UCH-1 (cell line): ENCODE results near the genes KLHL14, ASXL3, DTNA and GALNT1.

GRCh38 chr18:32714421-32714692 is 58.5 kb downstream of the KLHL14 start:
- RRBS = no CpG with 5 or more reads among the region's 2 CpGs

- RRBS = no CpG with 5 or more reads among the region's 15 CpGs
Measured at GRCh38 chr18:32772829-32773564, at the start of gene KLHL14. KLHL14 (minus strand) TSS chr18:32773023.

GRCh38 chr18:33577540-33578707 is at the start of gene ASXL3:
ASXL3 (plus strand) TSS chr18:33578219.
- RRBS = 2% methylated on average over 13 of the region's 125 CpGs

DNA sequence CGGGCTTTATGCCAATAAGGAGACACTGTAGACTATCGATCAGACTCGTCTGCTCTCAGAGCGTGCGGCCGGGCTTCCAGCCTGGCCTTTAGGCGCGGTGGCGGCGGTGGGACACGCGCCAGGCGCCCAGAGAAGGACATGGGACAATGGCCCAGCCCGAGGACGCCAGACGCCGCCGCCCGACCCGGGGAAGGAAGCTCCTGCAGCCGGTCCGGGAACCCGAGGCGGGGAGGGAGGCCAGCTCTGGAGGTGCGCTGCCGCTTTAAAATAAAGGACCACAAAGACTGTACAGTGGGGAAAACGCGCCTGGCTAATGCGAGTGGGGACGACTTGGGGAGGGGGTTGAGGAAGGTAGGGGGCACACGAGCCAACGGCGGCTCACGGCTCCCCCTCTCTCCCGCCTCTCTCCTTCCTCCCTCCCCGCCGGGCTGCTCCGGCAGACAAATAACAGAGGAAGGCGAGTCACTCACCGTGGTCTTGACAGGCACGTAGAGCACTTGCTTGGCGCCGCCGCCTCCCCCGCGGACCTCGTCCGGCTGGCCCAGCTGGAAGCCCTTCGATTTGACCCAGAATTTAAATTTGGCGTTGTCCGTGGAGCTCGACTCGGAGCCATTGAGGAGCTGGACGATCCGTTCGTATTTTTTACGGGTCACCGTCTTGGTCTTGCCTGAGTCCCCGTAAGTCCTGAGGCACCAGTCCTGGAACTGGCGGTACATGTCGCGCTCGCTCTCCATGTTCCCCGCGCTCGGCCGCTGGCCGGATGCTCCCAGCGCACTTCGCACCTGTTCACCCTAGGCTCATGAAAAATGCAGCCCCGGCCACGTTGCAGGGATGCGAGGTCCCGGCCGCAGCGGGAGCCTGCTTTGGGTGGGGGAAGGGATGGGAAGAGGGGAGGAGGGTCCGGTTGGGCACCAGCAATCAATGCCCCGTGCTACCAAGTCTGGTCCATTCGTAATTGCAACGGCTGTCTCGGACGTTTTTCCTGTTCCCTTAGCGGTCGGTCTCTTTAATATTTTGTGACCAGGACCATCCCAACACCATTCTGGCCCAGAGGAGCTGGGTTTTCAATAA is 1.9 kb downstream of the NOL4 start:
- RRBS = 2% methylated on average over 16 of the region's 84 CpGs

- RRBS = no CpG with 5 or more reads among the region's 8 CpGs
Measured at GRCh38 chr18:34592815-34593560, 117.1 kb upstream of the DTNA start.

DNA sequence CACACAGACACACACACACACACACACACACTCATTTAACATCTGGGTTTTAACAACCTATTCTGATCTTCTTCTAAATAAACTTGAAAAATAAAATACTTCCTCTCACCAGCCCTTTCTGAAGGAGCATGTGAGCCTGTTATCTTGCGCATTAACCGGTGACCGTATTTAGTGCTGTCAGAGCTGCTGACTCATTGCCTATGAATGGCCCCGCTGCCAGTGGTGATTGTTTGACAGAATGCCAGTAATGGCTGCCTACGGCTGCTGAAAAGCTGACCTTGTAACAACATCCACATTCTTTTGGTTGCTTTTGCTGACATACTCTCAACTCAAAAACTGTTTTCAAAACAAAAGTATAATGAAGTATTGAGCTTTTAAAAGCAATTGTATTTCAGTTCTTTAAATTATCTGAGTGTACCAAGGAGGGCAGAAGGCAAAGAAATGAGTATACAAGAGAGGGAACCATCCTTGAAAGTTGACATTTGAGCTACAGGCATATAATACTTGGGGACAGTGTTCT is 50.4 kb upstream of the DTNA start:
- RRBS = no CpG with 5 or more reads among the region's 5 CpGs

- RRBS = no CpG with 5 or more reads among the region's 1 CpG
Measured at GRCh38 chr18:34710147-34710410, at the start of gene DTNA. DTNA (plus strand) TSS chr18:34710298.

GRCh38 chr18:34959982-34960557 is 81.1 kb upstream of the MAPRE2 start:
- RRBS = no CpG with 5 or more reads among the region's 5 CpGs

GRCh38 chr18:34977214-34977907 is 63.9 kb upstream of the MAPRE2 start:
- RRBS = 5% methylated on average over 14 of the region's 54 CpGs

DNA sequence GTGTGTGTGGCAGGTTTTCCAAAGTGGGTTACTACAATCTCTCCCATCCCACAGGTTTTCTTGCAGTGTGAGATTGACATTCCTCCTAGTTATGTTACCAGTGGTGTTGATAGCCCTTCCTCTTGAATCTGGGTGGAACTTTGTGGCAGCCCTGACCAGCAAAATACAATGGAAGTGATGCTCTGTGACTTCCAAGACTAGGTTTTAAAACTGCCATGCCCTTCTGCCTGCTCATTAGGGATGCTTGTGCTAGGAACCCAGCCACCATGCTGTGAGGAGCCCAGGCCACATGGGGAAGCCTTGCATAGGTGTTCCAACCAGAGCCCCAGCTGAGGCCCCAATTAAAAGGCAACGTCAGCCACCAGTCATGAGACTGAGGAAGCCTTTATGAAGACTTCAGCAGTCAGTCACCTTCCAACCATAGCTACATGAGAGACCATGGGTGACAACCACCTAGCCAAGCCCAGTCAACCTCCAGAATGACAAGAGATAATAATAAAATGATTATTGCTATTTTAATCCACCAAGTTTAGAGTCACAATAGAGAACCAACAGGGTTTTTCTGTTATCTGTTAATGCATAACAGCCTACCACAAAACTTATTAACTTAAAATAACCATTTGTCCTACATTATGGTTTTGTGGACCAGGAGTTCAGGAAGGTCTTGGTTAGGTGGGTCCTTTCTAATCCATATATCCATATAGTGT is 13.9 kb upstream of the MAPRE2 start:
- RRBS = no CpG with 5 or more reads among the region's 1 CpG

- RRBS = no CpG with 5 or more reads among the region's 3 CpGs
Measured at GRCh38 chr18:35050573-35051220, 9.5 kb downstream of the MAPRE2 start.

DNA sequence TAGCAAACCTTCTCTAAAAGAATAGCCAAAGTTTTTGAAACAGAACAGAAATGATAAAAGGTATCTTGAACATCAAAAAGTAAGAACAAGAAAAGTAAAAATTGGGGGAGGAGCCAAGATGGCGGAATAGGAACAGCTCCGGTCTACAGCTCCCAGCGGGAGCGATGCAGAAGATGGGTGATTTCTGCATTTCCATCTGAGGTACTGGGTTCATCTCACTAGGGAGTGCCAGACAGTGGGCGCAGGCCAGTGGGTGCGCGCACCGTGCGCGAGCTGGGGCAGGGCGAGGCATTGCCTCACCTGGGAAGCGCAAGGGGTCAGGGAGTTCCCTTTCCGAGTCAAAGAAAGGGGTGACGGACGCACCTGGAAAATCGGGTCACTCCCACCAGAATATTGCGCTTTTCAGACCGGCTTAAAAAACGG is 35.1 kb upstream of the ZNF397 start:
- RRBS = no CpG with 5 or more reads among the region's 19 CpGs

GRCh38 chr18:35242503-35242935 is 1.7 kb downstream of the ZNF397 start:
- RRBS = no CpG with 5 or more reads among the region's 7 CpGs

GRCh38 chr18:35409911-35410355 is 32.8 kb upstream of the ZNF396 start:
- RRBS = no CpG with 5 or more reads among the region's 4 CpGs

DNA sequence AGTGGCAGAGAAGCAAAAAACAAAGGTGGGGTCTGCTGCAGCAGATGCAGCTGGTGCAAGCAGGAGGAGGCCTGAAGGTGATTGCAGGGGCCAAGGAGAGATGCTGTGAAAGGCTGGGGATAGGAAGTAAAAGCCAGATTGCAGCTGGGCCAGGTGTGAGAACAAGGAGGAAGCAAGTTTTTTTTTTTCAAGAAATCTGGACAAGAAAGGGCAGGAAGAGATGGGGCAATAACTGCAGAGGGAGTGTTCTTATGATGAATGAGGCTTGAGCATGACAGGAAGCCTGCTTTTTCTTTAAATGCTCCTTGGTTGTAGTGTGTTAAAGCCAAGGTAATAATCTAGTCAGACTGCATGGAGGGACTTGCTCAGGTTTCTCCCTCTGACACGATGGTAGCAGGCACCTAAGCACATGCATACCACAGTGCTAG is 35.4 kb upstream of the ZNF396 start:
- RRBS = no CpG with 5 or more reads among the region's 1 CpG

DNA sequence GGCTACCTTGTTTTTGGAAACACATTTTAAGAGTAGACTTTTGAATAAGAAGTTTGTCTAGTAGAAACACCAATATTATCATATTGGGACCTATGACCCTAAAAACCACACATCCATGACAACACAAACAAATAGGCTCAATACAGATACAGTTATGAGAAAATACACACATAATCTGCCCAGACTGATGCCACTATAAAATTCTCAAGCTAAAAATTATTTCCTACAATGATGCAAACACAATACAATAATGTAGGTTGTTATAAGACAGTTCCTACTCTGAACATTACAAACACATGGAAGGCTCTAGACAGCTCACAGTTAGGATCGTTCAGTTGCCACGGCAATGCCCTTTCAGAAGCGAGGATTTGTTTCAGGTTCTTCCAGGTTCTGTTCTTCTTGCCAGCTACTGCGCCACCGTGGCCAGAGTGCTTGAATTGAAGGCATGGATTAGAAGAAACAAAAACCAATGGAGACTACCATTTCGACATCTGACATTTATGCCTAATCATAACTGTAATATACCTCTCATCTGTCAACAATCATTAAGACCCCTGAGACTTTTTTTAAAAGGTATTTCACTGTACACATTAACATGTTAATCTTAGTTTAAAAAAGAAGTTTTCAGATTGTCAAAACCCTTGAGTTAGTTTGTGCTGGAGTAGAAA is 18.6 kb downstream of the INO80C start:
- RRBS = no CpG with 5 or more reads among the region's 6 CpGs

DNA sequence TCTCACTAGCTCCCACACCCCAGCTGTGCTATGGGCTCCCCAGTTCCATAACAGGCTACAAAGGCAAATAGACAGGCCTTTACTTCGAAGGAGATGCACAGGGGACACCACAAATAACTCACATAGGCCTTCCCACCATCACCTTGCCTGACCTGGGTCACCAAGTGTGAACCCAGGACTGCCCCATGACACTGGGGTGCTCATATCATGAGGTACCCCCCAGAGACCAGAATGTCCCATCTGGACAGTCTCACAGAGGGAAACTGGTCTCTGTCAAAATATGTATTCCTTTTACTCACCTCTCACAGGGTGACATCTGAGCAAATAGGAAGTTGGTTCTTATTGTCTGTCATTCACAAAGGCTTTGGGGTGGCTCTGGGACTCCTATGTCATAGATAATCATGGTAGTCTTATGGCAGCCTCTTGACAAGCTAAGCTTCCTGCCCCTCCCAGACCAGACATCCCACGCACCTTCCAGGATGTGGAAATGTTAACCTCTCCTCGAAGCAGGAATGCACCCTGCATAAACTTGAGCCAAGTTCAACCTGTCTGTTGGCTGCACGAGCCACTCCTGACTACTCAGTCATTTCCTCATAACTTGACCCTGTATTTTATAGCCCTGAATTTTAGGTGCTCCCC is 15.2 kb upstream of the INO80C start:
- RRBS = no CpG with 5 or more reads among the region's 4 CpGs

DNA sequence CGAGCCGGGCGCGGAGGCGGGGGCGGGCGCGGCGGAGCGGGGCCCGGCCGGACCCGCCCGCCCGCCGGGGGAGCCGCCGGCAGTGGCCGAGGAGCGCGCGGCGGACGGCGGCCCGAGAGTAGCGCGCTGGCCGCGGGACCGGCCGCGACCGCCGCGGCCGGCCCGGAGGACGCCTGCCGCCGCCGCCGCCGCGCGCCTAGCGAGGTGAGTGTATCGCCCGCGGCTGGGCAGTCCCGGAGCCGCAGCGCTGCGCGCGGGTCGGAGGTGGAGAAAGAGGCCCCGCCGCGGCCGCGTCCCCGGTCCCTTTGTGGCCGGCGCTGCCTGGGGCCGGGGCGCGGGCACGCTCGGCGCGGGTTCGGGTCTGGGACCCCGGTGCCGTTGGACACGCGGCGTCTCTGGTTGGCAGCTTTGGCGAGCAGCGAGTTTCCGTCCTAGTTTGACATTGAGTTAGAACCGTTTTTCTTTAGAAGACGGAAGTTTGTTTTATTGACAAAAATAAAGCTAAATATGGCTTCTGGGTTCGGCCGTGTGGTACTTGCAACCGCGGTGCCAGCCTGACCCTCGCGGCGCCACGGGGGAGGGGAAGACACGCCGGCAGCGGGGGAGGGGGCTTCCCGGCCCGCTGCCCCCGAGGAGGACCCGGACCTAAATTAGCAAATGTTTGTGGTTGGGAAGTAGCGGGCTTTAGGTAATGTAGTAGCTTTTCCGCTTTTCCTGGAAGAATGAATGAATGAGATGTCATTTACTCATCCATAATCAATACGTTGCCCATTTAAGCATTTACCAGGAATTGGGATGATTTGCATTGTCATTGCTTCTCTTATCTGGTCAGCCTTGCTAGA is at the start of gene GALNT1:
TSS of gene GALNT1 (plus strand) at position 82 of the 842 bp plus-strand sequence.
- RRBS = 3% methylated on average over 31 of the region's 101 CpGs

DNA sequence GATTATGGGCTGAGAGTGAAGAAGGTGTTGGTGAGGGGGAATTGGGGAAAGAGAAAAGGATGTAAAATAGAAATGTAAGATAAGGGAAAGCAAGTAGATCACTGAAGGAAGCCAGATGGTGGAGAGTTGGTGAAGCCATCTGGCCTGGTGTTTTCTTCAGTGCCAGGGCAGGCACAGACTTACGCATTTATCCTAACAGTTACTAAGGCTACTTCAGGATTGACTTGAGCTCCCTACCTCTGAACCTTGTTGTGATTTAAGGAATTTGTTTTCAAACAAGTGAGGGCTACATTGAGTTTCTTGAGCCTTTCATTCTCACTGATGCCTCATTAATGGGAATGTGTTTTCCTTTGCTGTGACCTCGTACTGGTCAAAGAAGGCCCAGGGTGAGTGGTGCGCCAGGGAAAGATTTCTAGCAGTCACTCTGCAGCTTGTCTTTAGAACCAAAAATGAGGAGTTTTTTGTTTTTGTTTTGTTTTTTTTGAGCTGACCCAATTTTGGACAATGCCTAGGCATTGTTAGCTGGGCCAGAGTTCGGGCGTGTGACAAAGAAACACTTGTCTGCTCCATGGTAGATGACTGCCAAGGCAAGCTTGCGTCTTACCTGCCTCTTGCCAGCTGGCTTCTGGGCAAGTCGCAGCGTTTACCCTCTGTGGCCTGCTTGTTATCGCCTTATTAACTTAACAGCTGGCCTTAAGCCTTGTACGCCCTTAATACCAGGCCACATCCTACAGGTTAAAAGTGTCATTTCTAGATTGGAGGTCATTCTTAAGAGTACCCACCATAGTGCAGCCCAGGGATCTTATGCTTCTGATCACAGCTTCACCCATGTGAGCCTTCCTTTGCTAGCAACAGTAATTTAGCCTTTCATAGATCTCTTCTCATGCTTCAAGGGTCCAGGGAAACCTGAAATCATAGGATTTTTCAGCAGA is 114.2 kb downstream of the GALNT1 start:
- RRBS = no CpG with 5 or more reads among the region's 10 CpGs

DNA sequence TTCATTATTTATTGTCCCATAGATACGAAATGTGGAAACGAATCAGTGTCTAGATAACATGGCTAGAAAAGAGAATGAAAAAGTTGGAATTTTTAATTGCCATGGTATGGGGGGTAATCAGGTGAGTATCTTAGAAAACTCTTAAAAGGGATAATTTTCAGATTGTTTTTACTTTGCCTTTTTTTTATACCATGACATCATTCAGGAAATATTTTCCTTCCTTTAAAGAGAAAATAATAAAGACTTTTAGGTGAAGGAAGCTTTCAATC is 121.3 kb downstream of the GALNT1 start:
- RRBS = no CpG with 5 or more reads among the region's 2 CpGs